M059J (cell line): ENCODE measurements around a stretch of chr15.

DNA sequence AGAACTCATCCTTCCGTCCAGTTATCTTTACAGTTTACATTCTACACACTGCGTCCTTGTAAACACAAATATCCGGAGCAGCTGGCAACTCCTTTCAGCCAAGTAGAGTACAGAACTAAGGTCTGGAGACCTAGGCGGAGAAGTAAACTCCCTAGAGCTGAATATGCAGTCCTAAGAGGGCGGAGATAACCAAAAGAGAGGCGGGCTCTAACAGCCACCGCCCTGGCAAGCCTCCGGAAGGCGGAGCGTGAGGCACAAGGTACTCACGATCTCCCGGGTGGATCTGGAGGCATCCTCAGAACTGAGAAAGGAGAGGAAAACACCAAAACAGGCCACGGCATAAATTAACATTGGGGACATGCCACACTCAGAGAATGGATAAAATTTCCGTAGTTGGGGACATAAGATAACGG, 971 bp upstream of the SIN3A start:
- RAMPAGE, long total RNA, result no peak

DNA sequence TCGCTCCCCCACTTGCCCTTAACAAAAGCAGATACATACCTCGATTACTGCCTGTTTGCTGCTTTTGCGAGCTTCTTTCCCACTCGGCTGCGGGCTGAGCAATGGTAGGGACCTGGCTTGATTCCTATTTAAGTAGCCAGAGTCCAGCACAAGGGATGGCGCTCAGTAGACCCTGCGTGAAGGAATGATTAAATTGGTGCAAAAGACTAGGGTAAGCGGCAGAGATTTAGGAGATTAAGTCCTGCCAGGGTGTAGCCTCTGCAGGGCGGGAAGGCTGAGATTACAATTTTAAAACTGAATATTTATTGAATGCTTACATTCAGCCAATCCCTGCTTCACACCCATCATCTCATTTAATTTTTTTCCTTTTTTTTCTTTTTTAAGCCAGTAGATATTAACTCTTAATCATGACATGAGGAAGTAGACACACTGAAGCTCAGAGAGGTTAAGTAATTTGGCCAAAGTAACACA, 710 bp upstream of the SNUPN start:
- RAMPAGE, long total RNA, result no peak

DNA sequence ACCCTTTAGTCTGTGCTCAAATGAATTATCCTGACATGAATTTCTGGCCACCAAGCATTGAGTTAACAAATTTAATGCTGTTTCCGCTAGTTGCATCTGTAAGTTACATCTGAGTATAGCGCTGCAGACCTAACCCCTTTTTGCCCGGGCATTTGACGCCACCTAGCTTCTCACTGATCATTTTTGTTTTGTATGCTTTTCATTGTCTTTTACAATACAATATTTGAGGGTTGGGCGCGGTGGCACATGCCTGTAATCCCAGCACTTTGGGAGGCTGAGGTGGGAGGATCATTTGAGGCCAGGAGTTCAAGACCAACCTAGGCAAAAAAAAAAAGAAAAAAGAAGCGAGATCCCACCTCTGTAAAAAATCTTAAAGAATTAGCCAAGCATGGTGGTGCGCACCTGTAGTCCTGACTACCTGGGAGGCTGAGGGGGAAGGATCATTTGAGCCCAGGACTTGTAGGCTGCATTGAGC, 915 bp upstream of the IMP3 start:
- RAMPAGE, long total RNA, result no peak

- RAMPAGE, long total RNA, result no peak
These were observed 30.2 kb downstream of the CSPG4 start for GRCh38 chr15:75682331-75683034.

DNA sequence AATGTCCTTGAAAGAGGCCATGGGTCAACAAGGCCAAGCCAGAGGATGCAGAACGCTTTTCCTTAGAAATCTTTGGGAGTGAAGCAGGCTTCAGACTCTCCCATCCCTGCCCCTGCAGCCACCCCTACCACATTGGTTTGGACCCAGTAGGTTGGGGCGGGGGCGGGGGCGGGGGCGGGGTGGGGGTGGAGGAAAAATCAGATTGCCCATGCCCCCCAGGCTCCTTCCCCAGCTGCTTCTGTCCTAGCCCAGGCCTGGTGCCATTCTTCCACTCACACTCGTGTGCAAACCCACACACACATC, 13.6 kb downstream of the ODF3L1 start:
- RAMPAGE, long total RNA, result no peak

DNA sequence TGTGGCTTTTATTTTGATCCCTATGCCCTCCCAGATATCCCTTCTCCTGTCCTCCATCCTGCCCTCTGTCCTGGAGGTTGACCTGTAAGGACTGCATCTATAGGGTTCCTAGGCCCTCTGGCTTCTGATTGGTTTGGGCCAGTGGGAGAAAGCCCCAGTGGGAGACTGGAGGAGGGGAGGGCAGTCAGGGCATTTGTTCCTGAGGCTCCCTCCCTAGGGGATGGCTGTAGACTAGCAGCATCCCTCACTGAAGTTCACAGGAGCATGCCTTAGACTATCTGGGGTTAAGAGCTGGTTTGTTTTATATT, 19.0 kb upstream of the UBE2Q2 start:
- RAMPAGE, long total RNA, result no peak

DNA sequence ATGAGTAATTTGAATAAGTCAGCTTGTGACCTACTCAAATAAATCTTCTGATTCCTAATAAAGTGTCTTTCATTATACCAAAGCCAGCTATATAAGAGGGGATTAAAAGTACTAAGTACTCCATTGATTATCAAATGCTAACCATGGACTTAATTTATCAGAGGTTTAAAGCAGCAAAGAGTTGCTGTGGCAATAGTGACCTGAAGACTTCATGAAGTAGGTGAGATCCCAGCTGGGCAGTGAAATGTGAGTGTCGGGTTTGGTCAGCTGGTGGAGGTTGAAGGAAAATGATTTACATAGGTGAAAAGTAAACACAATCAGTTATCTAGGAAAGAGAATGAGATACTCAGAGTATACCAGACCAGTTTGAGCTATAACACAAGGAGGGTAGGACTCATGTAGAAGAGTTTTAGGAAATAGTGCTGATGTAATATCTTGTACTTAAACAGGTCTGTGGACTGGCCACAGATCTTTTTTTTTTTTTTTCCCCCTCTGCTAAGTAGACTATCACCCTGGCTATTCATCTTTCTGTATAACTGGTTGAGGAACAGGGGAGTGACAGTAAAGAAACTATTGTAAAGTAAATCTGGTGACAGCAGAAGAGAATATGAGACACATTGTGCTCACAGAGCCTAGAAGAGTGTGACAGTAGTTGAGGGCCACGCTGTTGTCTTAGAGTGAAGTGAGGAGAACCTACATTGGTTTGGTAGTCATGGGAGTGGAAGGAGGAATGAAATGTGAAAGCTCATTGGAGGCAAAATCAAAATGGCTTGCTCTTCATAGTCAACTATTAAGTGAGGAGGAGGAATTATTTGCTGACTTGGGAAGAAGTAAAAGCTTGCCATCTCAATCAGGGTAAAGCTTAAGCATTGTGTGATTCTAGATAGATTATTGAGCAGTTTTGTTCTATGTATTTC, 16.3 kb upstream of the FBXO22 start:
- RAMPAGE, long total RNA, result no peak

DNA sequence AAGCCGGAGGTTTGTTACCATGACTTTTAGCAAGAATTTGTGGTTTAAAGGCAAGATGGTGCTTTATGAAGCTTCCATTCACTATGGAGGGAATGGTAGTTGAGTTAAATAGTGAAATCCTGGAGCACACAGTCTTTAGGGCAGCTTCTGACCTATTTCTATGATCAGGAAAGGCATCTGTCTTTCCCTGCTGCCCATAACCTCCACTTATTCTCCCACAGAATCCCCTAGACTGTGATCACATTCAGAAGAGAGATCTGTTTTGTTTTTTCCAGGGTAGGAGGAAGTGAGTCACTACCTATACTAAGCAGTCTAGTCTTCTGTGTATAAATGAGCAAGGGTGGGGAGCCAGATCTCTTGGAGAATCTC, 11.9 kb upstream of the FBXO22 start:
- RAMPAGE, long total RNA, result no peak

DNA sequence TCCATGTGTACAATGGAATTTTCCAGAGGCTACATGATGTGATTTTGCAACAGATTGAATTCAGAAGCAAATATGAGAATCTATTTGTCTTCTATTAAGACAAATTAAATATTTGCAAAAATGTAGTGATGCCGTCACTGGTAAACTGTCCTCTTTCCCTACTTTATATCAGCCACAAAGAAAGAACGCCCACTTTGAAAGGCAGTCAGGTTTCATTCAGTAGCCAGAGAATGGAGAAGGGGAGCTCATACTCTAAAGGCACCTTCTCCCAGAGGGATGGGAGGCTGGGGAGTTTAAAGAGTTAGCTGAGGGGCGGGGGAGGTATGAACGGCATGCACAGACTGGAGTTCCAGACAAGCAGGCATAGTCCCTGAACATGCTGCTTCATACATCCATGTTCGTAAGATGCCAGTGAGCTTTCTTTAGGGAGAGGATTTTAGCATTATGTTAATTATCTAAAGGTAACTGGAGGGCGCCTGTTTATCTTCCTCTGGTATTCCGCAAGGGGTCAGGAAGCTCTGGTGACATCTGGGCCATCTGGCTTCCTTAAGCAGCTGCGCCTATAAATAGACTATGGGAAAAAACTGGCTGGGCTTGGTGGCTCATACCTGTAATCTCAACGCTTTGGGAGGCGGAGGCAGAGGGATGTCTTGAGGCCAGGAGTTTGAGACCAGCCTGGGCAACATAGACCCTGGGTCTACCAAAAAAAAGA, 1.7 kb upstream of the FBXO22 start:
- RAMPAGE, long total RNA, result no peak

GRCh38 chr15:76170183-76170382, 110.3 kb downstream of the TMEM266 start:
- RAMPAGE, long total RNA, result no peak

DNA sequence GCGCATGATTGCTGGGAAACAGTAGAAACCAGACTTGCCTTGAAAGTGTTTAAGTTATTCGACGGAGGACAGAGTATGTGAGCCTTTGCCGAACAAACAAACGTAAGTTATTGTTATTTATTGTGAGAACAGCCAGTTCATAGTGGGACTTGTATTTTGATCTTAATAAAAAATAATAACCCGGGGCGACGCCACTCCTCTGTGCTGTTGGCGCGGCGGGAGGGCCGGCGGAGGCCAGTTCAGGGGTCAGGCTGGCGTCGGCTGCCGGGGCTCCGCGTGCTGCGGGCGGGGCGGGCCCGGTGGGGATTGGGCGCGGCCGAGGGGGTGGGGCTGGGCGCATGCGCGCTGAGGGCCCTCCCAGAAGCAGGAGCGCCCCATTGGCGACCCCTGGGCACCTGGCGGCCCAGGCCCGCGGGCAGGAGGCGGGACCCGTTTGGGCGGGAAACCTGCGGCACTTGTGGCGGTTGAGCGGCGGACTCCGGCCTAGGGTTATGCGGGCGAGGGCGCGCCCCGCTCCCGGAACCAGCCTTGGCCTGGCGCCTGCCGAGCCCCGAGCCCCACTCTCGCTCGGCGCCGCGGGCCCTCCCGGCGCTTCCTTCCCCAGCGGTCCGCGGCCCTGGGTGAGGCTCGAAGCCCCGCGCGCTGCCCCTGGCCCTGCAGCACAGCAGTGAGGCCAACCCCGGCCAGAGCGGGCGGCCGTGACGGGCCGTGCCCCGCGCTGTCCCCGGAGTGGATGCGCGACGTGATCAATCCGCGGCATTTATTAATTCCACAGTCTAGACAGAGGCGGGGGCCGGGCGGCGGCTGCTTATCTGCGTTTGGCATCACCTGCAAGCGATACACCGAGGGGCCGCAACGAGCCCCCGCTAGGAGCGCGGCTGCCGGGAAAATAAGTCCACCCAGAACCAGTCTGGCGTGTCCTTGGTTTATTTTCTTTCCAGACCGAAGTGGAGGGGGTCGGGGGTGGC, 6.0 kb downstream of the ISL2 start:
- RAMPAGE, long total RNA, result no peak

DNA sequence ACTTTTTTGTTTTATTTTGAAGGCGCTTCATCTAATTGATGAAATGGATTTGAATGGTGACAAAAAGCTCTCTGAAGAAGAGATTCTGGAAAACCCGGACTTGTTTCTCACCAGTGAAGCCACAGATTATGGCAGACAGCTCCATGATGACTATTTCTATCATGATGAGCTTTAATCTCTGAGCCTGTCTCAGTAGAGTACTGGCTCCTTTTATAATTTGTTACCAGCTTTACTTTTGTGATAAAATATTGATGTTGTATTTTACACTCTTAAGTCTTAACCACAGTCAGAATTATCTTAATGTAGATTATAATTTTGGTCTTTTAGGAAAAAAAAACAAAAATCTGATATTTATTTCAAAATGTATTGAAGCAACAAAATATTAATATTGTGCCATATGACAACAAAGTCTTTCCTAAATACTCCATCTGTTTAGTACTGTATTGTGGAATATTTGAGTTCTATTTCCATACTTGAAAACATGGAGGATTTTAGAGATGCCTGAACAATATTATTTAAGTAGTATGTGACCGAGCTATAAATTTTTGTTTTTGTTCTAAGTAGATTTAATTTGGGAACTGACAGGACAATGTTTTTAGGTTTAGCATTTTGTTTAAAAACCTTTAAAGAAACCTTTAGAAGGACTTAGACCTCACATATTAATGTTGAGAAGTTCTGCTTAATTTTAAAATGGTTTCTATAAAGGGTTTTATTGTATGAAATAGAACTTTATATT, 17.7 kb downstream of the RCN2 start:
- RAMPAGE, long total RNA, result no peak

DNA sequence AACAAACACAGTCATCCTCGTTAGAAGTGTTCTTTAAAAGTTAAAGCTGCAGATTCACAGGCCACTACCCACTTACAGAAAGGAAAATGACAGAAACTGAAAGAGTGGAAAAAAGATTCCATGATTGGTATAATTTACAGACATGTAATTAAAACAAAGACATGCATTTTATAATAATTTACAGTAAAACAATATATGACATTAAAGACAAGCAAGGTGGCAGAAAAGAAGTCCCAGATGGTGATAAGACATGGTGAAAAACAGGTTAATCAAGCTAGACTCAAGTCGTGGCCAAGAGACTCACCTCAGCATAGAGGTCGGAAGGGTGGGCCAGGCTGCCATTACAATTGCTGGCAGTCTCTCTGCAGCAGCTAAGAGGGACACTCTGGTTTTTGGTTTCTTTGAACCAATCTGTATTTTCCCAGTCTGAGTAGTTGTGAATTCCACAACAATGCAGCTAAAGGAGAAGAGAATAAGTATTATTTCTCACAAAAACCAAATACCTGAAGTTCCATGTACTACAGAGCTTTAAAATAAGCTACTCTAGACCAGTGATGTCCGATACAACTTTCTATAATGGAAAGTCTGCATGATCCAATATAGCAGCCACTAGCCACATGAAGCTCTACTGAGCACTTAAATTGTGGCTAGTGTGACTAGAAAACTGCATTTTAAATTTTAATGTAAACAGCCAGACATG, 18.3 kb downstream of the TSPAN3 start:
- RAMPAGE, long total RNA, result no peak

DNA sequence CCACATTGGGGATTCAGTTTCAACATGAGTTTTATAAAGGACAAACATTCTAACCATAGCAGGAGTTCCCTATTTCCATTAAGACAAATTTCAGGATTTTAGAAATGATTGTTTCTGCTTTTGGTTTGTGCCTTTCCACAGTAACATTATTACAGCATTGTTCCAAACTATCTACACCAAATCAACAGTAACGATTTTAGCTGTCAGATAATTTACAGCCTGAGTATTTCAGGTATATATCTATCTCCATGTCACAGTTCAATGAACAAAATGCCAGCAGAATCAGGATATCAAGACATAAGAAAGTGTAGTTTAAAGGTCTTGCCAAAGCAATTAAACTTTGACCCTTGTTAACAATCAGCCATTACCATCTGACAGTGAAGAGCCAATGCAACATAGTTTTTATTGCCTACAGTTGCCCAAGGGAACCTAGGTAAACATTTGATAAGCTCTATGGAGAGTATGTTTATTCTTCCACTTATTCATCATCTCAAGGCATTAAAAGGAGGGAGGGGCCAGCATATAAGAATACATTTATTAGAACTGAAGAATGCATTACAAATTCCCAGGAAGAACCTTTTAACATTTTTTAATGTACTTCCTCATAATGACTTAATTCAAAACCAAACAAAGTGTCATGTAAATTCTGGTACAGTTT, 3.6 kb downstream of the TSPAN3 start:
- RAMPAGE, long total RNA, result no peak

- RAMPAGE, long total RNA, result no peak
These were observed 12.8 kb upstream of the TSPAN3 start for GRCh38 chr15:77083572-77084190.

- RAMPAGE, long total RNA, result no peak
These were observed 36.3 kb upstream of the TSPAN3 start for GRCh38 chr15:77106904-77107824.

DNA sequence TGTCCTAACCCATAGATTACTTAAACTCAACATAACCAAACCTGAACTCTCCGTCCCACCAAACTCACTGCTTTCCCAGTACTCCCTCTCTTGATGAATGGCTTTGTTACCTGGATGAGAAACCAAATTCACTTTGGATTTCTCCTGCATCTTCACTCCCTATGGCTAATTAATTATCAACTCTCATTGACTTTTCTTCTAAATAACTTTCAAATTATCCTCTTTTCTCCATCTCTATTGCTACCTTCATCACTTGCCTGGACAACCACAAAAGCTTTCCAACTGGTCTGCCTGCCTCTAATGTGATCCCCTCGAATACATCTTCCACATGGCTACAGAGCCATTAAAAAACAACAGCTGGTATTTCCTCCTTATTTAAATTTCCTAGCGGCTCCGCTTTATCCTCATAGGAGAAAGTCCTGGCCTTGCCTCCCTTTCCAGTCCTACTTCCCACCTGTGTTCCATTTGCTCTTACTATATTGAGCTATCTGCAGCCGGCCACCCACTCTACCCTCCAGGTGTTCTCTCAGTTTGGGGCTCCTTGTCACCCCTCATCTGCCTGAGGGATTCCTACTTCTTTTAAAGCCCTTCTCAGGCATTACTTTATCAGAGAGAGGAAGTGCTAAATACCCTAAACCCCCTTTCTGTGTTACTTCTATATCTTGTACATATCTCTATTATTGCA, 49.6 kb upstream of the TSPAN3 start:
- RAMPAGE, long total RNA, result no peak

DNA sequence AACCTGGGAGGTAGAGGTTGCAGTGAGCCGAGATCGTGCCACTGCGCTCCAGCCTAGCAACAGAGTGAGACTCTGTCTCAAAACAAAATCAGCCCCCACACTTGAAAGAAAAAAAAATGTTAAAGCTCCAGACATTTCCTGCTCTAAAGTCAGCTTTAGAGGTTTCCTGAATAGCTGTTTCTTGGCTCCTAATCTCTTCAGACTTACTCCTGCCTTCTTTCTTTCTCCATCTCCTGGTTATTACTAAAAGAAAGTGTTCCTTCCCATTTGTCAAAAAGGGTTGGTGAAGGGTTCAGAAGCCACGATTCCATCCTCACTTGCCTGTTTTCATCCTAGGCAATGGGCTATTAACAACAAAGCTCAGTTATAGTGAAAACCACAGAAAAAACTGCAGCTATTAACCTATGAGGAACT, 89.7 kb upstream of the TSPAN3 start:
- RAMPAGE, long total RNA, result no peak

- RAMPAGE, long total RNA, result no peak
These were observed 110.4 kb upstream of the TSPAN3 start for GRCh38 chr15:77181056-77181941.

DNA sequence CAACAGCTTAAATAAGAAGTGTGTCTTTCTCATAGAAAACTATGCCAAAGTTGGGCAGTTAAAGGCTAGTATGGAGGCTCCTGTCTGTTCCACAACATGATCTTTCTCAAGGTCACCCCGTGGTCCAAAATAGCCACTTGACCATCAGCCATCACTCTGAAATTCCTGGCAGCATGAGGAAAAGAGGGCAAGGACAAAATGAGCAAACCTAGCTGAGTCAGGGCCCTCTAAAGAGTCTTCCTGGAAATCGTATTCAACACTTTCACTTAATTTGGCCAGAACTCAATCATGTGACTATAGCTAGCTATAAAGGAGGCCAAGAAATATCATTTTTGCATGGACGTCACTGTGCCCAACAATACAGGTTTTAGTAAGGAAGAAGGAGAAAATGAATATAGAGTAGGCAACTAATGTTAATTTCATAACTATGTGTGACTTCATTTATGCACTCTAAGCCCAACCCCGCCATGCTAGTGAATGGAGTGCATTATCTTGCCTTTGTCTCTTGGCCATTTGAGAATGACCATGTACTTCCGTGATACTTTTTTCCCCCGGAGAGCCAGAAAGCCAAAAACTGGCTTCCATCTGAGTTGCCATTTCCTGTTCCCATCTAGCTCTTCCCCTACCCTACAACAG, 66.3 kb downstream of the HMG20A start:
- RAMPAGE, long total RNA, result no peak